Thoracic aorta (tissue), 1 donor: Measurements from ENCODE around the genes EPHA3, CRYBG3, OR5H2, OR5K2 and CMSS1.

- RAMPAGE, long total RNA = no peak
Observed at GRCh38 chr3:88067391-88067937, 8.4 kb downstream of the ZNF654 start.

DNA sequence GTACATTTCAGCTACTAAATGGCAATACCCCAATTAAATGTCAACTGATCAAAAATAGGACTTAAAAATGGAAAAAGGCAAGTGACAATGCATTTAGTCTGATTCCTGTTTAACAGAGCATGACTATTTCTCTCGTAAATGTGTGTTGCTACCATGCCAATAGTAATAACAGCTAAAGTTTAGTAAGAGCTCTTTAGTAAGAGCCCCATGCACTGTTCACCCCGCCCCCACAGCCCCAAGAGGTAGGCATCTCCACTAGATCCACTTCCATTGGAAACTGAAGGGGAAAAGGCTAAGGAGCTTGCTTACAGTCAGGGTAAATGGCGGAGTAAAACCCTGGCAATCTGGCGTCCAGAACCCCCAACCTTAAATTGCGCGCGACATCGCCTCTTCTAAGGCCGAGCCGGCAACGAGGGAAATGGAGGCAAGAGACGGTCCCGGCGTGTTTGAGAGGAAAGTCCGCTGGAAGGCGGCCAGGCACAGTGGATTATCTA is 721 bp upstream of the C3orf38 start:
- RAMPAGE, long total RNA = no peak

DNA sequence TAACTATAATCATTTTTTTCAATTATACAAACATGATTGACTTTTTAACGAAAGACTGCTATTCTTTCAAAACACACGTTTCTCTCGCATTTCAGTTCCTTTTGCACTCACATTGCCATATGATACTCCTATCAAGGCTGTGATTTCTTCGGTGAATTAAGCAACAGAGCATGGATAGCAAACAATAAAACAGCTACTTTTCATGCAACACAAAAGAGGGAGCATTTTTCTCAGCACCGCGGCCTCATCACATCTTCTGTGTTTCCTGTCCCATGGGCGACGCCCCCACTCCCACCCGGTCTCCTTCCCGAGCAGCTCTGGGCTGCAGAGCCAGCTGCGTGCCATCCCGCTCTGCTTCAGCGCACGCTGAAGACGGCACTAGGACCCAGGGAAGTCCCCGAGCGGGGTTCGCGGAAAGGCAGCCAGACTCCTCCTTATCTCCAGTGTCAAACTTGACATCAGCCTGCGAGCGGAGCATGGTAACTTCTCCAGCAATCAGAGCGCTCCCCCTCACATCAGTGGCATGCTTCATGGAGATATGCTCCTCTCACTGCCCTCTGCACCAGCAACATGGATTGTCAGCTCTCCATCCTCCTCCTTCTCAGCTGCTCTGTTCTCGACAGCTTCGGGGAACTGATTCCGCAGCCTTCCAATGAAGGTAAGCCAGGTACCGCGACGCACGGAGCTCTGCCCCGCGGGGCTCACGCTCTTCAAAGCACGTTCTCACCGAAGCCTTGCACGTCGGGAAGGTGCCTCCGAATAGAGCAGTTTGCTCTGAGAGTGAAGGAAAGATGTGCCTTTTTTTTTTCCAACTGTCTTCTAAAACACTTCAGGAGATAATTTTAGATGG is at the start of gene EPHA3:
EPHA3 (plus strand) TSS at position 443 of the 850 bp plus-strand sequence.
- RAMPAGE, long total RNA = no peak

DNA sequence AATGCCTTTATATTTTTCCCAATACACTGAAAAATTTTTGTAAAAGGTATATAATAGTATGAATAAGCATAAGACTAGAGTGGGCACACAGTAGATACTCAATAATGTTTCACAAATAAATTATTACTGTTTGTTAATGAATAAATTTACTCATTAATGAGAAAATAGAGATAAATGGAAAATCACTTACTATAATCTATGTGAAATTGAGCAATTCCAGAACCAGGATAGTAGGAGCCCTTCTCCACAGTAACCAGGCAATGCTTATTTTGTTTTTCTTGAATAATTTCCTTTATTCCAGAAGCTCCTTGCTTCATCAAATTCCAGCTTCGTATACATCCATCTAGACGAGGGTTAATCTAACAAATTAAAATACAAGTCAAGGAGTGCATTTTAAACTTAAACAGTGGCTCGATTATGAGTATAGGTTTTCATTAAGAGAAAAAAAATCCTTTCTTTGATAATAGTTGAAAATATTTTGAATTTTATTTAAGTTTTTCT is 89.1 kb downstream of the PROS1 start:
- RAMPAGE, long total RNA = no peak

DNA sequence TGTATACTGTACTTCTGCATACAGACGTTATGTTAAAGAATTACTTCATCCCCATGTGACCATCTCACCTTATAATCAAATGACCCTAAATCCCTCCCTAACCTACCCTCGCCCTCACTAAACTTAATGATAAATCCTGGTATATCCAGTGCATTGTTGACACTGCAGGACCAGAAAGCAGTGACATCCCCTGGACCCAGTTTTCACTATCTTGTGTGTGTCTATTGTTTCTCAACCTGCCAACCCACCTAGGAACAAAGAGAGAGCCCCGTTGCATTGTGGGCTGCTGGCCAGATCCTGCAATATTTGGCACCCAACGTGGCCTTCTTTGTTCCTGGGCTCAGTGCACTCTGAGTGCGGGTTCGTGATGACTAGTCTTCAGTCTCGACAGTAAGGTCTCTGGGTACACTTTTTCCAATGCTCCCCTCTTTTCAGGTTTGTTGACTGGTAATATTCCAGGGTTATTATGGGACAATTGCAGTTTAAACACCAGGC is 584.9 kb downstream of the NSUN3 start:
- RAMPAGE, long total RNA = no peak

GRCh38 chr3:95120853-95121344 is 1058.0 kb downstream of the NSUN3 start:
- RAMPAGE, long total RNA = no peak

- RAMPAGE, long total RNA = no peak
Observed at GRCh38 chr3:95721802-95722352, 1092.5 kb upstream of the EPHA6 start.

DNA sequence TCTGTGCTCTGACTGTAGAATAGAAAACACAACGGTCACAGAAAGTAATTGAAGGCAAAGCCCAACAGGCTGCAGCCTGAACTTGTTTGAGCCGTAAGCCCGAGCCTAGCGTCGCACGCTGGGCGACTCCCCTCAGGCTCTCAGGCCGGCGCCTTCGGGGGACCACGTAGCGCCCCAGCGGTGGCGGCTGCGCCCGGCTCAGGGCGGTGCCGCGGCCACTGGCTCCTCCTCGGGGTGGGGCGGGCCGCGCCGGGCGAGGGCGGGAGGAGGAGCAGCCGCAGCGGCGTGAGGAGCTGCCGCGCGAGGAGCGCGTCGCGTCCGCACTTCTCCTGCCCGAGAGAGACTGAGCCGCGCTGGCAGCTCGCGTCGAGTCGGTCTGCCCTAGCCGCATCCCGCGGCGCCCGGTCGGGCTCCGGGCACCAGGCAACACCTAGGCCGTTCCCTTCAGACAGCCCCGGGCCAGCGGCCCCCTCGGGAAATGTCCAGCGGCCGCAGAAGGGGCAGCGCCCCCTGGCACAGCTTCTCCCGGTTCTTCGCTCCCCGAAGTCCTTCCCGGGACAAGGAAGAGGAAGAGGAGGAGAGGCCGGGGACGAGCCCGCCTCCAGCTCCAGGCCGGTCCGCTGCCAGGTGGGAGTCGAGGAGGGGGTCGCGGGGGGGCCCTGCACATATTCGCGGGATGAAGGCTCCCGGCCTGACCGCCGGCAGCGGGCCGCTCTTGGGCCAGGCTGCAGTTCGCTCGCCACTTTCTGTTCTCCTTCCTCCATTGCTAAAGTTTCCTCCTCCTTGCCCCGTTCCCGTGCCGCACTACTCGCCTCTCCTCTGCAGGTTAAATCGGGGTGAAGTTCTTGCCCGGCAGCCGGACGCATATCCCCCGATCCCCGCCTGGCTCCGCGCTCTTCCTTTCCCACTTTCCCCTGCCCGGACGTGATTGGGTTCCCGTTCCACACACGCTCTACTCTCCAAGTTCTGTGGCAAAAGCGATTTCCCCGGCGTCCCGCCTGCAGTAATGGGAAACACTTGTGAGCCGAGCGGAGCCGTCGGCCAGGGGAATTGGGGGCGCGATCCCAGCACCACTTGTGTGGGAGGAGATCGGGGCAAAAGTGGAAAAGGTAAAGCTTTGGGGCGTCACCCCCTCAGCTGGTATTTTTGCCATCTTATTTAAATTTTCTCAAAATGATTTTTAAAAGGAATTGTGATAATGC is at the start of gene CRYBG3:
CRYBG3 (plus strand) TSS at position 283 of the 1,202 bp plus-strand sequence.
- RAMPAGE, long total RNA = start-site peak on the plus strand centred at position 312 of the sequence, 70 bp wide, 554 reads

DNA sequence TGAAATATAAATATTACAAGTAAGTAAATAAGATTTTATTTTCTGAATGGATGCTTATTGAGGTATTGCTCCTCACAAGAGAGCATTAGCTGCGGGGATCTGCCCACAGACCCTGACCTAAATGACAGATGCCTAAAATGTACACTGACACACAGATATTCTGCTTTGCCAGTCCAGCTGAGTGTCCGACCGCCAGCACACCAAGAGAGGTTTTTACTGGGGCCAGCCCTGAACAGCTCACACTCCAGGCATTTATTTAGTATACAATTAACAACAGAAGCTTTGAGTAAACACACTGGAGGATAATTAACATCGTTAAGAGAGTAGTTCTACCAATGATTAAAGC is 1.5 kb upstream of the OR5H15 start:
- RAMPAGE, long total RNA = no peak

DNA sequence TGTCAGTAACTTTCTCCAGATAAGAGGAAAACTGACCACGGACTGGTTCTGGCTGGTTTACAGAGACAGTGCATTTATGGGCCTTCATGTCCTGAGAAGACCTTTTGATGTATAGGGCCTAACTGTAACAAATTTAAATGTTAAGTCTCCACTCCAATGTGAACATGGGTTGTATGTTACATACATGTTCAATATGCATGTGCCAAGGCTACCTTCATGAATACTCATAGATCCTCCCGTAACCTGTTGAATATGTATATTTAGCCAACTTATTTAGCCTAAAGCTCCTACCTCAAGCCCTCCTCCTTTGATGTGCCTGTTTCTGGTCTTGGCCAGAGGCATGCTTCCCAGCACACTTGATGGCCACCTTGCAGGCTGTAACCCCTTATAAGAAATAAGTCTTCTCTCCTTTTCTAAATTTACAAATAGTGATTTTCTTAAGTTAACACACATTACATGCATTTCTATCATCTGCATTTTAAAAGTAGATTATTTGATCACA is at the start of gene OR5H2:
OR5H2 (plus strand) TSS at position 318 of the 502 bp plus-strand sequence.
- RAMPAGE, long total RNA = no peak

GRCh38 chr3:98325010-98325676 is 28.5 kb upstream of the OR5K4 start:
- RAMPAGE, long total RNA = no peak

- RAMPAGE, long total RNA = no peak
Observed at GRCh38 chr3:98497490-98497957, at the start of gene OR5K2. Gene OR5K2, plus strand, starts transcription at chr3:98497681.

GRCh38 chr3:98563392-98564294 is 29.8 kb downstream of the CPOX start:
- RAMPAGE, long total RNA = no peak

DNA sequence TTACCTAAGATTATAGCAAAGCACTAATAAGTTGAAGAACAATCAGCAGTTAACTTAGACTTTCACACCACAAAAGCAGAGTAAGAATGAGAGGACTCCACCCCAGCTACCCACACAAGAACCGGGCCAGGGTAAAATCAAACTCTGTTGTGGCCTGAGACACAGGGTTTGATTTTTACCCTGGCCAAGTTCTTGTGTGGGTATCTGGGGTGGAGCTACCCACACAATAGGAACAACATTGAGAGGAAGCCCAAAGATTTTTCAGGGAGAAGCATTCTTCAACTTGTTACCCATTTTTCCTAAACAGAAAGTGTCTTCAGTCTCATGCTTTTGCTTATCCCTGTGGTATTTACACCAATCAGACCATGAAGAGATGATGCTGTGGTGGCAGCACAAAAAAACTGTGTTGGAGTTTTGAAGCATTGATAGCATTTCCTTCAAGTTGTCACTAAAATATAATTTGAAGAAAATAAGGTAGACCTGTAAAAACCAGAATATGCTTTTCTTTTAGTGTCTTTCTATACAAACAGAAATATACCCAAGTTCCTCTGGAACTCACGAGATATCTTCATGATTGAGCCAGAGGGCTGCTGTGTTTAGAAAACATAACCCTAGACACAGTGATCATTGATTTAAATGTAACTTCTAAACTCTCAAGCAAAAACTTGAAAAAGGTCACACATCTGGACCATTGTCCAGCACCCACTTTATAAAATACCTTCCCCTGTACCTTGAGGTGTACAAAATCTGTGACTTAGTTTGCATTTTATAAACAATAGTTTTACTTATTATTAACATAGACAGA is 25.5 kb downstream of the CPOX start:
- RAMPAGE, long total RNA = no peak

- RAMPAGE, long total RNA = no peak
Observed at GRCh38 chr3:98845359-98846138, 55.9 kb downstream of the DCBLD2 start.

DNA sequence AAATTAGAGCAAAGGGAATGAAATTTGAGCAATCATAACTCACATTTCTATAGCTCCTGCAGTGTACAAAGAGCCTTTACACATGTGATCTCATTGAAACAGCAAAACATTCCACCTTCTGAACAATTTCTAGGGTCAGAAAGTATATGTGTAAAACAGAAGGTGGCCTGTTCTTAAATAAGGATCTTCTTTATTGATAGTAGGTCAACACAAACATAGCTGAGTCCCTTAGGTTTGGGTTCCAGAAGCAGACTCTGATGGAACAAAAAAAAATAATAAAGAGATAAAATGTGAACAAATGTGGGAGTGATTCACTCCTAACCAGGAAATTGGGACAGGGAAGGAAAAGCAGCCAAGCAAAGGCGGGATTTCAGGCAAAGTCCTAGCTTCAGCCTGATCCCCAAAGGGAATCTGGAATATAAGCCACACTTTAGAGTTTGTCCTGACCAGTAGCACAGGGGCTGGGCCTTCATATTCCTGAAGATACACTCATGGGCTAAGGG is 135.2 kb upstream of the COL8A1 start:
- RAMPAGE, long total RNA = no peak

- RAMPAGE, long total RNA = no peak
Observed at GRCh38 chr3:99550038-99550351, 88.4 kb upstream of the COL8A1 start.

DNA sequence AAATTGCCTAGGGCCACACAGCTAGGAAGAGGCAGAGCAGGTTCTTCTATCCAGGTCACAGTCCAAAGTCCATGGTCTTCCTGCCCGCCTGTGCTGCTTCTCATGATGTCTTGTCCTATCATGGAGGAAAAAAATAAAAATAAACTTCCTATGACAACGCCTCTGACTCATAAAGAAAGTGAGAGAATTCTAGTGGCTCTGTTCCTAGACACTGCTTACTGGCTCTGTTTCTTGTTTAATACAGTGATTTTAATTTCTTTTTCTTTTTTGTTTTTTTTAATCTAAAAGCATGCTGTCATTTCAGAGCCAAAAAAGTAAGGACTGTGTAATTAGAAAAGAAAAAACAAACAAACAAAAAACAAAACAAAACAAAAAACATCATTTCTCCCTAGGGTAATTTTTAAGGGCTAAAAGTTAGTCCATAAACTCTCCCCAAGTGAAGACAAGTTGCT is 9.8 kb downstream of the COL8A1 start:
- RAMPAGE, long total RNA = no peak

DNA sequence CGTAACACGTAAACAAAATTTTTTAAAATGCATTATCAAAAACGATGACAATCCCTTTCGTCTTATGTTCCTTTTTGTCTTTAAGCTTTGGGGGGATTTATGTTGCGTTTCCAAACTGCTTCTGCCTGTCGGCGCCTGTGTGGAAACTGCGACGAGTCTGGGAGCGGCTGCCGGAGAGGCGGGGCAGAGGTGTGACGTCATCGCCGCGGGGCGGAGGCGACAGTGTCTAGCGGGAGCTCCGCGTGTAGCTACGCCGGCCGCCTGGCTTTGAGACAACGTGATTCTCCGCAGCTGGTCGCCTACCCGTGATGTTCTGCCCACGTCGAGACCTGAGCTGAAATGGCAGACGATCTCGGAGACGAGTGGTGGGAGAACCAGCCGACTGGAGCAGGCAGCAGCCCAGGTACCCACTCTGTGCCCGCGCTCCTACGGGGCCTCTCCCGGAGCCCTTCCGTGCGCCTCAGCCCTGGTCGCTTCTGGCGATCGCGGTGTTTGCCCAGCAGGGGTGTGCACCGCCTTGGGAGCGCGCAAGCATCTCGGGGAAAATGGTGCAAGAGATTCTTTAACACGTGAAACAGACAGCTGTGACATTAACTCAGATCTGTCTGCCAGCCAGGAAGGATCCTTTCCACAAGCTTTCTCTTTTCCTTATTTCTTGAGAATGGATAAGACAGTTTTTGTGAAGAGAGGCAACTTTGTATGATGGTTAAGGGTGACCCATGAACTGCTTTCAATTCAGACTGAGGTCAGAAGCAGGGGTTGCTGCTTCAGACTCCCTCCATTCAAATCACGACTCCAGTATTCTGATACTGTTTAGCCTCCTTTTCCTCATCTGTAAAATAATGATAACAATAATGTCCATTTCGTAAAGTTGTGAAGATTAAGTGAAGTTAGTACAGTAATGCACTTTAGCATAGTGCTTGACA is at the start of gene CMSS1:
CMSS1 (plus strand) TSS at position 222 of the 926 bp plus-strand sequence.
- RAMPAGE, long total RNA = start-site peak on the plus strand centred at position 228 of the sequence, 95 bp wide, 886 reads

DNA sequence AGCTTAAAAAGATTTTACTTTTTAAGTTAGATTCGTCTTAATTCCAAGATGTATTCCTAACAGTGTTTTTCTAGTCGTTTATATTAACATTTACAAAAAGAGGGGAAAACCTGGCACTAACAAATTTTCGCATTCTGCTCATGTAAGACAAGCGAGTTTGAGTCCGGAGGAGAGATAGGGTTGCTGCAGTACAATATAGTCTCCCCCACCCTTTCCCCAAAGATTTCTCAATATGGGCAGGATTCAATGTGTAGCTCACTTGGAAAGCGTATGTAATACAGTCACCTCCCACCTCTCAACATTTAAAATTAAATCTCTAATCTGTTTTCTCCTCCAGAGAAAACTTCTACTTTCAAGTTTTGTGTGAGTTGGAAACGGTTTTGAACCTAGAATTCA is 57.9 kb downstream of the CMSS1 start:
- RAMPAGE, long total RNA = no peak